Measurements from ENCODE around the gene WIPI1.

GRCh38 chr17:68399008-68399428, 58.3 kb downstream of the WIPI1 start:
- RRBS, result no CpG with 5 or more reads among the region's 9 CpGs

- RRBS, result no CpG with 5 or more reads among the region's 10 CpGs
Measured at GRCh38 chr17:68433981-68434389, 23.3 kb downstream of the WIPI1 start.

GRCh38 chr17:68455798-68456261, 1.5 kb downstream of the WIPI1 start:
- RRBS, result no CpG with 5 or more reads among the region's 4 CpGs

GRCh38 chr17:68457014-68457734, at the start of gene WIPI1:
WIPI1 (minus strand) TSS chr17:68457496.
- RRBS, result 1% methylated on average over 20 of the region's 65 CpGs

- RRBS, result 1% methylated on average over 14 of the region's 56 CpGs
Measured at GRCh38 chr17:68511123-68512185, 776 bp upstream of the PRKAR1A start.

DNA sequence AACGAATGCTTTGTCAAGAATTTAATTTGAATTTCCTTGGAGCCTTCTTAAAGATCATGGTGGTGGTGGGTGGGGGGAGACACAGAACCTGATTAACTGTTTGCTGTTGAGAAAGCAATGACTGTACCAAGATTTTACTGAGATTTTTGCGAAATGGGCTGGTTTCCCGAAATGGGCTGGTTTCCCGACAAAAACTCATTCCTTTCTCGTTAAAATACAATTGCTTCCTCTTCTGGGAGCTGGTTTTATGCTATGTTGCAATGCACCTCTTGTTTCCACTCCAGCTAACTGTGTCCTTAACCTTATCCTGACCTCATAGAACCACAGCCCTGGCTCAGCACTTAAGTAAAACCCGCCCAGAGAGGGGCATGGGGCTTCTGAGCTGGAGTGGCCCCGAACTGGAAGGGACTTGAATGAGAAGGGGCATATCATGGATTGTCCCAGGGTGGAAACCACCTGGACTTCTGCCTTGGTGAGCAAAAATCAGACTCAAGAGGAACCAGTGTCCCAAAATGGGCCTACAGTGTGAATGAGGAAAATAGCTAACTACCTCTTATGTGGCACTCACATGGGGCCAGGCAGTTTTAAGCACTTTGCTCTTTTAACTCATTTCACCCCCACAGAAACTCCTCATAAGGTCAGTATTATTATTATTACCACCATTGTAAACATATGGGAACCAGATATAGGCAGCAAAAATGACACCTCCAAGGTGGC, 20.8 kb downstream of the FAM20A start:
- RRBS, result no CpG with 5 or more reads among the region's 7 CpGs

DNA sequence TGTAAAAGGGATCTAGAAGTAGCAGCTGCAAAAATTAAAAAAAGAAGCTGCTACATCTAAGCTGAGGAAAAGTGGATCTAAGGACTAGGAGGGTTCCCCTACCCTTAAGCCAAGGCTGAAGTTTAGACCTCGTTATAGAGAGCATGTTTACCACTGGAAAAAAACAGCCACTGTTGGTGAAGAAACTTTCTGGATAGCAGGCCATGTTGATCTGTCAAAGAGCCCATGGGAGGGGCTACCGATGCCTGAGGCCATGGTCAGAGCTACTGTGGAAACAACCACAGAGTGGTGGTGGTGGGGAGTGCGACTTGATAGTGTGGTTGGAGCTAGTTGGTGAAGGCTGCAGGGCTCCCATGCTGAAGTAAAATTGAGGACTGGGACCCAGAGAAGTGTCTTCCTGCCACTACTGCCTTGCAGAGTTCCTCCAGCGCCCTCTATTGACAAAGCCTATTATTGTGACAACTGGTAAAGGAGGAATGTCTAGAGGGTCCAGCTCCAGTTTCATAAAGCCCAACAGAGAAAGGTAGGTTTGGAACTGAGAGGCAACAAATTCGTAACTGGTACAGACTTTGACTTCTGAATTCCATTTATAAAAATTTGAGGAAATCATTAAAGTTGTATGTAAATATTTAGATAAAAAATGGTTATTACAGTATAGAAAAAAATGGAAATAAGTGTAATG, 12.7 kb upstream of the FAM20A start:
- RRBS, result no CpG with 5 or more reads among the region's 5 CpGs

DNA sequence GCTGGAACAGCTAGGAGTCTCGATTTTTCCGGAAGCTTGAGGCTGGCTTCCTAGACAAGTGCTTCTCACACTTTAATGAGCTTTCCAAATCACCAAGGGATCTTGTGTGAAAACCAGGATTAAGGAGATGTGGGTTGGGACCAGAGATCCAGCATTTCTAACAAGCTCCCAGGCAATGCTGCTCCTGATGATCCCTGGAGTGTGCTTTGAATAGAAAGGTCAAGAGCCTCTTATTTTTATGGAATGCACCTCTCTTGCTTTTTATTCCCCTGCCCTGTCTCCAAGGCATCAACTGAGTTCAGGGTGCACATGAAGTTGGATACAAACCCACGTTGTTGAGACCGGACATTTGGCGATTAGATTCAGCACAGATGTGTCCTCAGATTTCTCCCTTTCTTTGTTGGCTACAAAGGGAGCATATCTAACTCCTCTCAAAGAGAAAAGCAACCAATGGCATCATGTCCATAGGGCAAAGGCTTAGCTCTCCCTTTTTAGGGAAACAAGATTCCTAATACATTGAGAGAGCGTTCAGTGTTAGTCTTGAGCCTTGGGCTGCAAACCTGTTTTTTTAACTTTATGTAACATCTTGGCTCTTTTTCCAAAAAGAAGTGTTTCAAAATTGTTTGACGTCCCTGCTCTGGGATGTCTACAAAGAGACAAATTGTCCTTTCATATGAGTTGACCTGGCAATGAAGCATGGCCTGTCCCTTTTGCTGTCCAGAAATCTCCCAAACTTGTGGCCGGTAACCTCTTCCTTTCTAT, 40.6 kb upstream of the FAM20A start:
- RRBS, result no CpG with 5 or more reads among the region's 8 CpGs

GRCh38 chr17:68776844-68777515, 175.8 kb upstream of the FAM20A start:
- RRBS, result no CpG with 5 or more reads among the region's 7 CpGs

DNA sequence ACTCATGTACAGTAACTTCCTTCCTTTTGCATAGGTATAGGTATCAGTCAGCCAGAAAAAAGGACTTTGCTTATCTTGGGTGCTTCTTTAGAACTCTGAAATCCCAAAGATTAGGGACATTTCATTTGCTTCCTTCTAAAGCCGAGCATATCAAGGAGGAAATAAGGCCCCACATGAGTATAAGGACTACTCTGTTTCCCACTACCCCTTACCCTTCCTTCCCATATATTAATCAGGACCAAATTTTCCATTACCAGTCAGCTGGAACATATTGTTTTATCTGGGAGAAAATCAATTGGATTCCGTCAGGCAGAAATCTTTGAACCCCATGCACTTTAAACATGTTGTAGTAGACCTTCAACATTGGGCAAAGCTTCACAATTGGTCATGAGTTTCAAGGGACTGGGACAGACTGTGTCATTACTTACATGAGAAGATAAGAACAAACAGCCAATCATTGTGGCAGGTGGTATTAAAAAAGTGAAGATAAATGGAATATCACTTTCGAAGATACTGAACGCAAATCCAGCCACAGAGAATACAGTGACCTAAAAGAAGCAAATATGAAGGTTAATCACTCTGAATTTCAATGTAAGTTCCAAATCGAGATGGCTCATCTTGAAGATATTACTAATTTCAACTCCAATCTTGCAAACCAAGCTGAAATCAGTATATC, 70.3 kb downstream of the ABCA8 start:
- RRBS, result no CpG with 5 or more reads among the region's 5 CpGs

- RRBS, result no CpG with 5 or more reads among the region's 7 CpGs
Measured at GRCh38 chr17:68993126-68993884, 38.1 kb upstream of the ABCA8 start.

DNA sequence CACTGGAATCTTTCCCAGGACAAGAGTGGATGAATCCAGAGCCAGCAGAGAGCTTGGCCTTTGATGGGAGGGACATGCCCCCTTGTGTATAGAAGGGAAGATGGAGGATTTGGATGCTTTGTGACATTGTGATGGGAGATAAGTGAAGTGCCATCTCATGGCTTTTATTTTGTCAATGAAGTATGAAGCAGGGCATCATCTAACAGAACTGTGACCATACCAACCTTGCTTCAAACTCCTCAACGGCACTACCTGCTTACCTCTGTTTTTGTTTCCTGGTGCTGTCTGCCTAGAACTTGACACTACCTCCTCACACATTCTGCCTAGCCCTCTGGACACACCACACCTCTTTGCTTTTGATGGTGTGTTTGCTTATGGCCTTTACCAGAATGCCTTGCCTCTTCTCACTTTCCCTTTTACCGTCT, 56.0 kb downstream of the MAP2K6 start:
- RRBS, result no CpG with 5 or more reads among the region's 2 CpGs

- RRBS, result no CpG with 5 or more reads among the region's 5 CpGs
Measured at GRCh38 chr17:70137286-70137765, 32.0 kb upstream of the KCNJ2 start.

DNA sequence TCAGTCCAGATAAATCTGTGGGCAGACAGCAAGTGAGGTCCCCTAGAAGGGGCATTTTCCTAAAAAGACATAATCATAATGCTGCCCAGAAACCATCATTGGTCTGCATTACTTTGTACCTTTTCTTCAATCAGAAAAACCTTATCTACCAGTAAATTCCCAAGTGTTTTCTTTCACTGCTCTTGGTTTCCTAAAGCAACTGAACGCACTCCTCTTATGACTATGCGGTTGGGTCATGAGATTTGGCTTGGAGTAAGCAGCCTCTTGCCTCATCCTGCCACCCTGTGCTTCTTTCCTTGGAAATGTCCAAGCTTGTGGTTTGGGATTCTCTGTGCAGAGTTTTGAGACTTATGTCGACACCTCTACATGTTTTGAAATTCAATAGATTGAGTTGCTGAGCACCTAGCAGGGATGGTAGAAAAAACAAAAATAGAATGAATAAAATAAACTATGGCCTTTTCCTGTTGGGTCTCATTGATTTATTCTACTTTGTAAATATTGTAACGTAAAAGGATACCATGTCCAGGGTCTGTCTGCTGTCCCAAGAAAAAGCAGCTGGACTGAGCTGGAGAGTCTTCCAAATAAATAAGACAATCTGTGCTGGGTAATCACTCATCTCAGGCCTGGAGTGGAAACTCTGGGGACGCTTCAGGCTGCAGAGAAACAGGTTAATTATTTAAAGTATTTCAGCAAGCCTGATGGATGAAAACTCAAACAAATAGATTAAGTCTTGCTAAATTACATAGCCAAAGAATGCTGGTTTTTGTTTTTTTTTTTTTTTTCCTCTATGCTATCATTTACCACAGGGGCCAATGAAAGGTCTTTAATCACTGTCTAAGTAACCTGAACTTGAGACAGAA, 31.3 kb upstream of the KCNJ2 start:
- RRBS, result no CpG with 5 or more reads among the region's 5 CpGs

- RRBS, result 1% methylated on average over 5 of the region's 19 CpGs
Measured at GRCh38 chr17:70169736-70170404, 538 bp downstream of the KCNJ2 start.

GRCh38 chr17:70171077-70171664, 1.8 kb downstream of the KCNJ2 start:
- RRBS, result no CpG with 5 or more reads among the region's 5 CpGs

DNA sequence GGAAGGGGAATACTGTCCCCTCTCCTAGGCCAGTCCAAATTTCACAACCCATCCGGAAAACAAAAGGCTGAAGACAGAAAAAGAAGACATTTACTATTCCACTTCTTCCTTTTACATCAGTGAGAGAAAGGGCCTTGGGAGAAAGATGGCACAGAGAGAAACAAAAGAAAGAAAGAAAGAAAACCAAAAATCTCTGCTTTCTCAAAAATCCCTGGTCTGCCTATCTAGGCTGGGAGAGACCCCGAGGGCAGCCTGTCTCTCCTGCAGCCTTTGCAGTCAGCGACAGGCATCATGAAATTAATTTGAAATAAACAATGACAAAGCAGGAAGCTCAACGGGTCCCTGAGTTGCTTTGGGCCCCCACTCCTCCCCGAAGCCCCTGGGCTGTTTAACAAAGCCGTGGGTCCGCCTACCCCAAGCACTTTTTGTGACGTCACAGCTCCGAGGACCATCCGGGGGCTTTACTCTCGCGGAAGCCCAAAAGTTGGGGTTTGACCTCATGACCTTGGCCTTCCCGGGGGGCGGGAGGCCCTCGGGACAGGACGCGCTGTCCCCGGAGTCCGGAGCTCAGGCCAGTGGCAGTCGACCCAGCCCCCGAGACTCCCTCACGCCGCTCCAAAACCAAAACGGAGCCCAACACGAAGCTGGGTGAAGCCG, 5.3 kb upstream of the SOX9 start:
- RRBS, result 37% methylated on average over 13 of the region's 26 CpGs

- RRBS, result no CpG with 5 or more reads among the region's 5 CpGs
Measured at GRCh38 chr17:72124948-72126206, 4.6 kb downstream of the SOX9 start.

DNA sequence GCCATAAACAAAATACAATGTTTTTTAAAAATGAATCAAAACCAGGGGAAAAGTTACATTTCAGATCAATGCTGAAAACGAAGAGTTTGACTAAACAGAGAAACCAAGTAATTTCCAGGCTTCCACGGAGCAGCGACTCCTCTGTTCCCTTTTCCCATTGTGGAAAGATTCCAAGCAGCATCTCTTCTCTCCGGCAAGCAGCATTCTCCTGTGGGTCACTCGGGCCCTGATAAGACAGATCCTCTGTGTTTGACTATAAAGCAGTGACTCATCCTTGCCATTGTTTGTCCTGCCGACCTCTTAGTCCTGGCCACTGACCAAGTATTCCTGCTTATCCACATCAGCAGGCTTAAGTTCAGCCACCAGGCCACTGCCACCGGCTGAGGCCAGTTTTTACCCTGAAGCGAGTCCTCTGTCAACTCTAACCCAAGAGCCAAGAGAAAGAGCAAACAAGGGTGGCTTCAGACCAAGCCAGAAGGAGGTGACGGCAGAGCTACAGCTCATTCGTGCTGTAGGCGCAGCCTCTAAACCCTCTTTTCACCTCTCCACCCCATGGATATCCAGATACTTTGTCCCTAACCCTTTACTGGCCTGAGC, 30.7 kb downstream of the SOX9 start:
- RRBS, result no CpG with 5 or more reads among the region's 11 CpGs

GRCh38 chr17:72413469-72414293, 292.9 kb downstream of the SOX9 start:
- RRBS, result no CpG with 5 or more reads among the region's 16 CpGs

Measured in aortic smooth muscle cell (primary cell).